Epidermal melanocyte (primary cell): ENCODE measurements around a stretch of chr19.

- RRBS, result no CpG with 5 or more reads among the region's 6 CpGs
These were observed 3.2 kb downstream of the DMAC2 start for GRCh38 chr19:41436351-41437015.

GRCh38 chr19:41457158-41457686, 14.3 kb downstream of the ERICH4 start:
- RRBS, result no CpG with 5 or more reads among the region's 3 CpGs

DNA sequence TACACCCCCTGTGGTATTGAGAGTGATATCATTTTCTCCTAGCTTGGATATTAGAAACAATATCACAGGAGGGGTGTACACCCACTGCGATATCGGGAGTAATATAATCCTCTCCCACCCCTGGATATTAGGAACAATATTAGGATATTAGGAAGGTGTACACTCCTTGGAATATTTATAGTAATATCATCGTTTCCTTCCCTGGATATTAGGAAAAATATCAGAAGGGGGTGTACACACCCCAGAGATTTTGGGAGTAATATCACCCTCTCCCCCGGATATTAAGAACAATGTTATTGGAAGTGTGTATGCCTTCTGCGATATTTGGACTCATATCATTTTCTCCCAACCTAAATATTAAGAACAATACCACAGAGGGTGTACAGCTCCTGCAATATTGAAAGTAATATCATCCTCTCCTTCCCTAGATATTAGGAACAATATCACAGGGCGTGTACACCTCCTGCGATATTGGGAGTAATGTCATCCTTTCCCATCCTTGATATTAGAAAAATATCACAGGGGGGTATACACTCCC, 24.6 kb downstream of the ERICH4 start:
- RRBS, result no CpG with 5 or more reads among the region's 7 CpGs

- RRBS, result no CpG with 5 or more reads among the region's 2 CpGs
These were observed 35.1 kb downstream of the ERICH4 start for GRCh38 chr19:41478110-41478309.

- RRBS, result no CpG with 5 or more reads among the region's 15 CpGs
These were observed 37.4 kb downstream of the ERICH4 start for GRCh38 chr19:41480203-41480831.

DNA sequence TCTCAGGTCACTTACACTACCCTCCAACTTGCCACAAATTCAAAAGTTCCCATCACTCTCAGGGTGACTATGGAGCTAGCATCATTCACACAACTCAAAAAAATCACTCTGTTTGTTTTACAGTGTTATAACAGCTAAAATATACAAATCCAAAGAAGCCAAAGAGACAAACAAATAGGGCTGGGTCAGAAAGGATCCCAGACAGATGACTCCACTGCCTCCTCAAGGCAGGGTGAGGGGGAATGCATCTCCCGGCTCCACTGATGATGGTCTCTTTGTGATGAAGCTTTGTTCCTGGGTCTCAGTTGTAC, 54.3 kb downstream of the ERICH4 start:
- RRBS, result no CpG with 5 or more reads among the region's 1 CpG

- RRBS, result 93% methylated on average over 1 of the region's 7 CpGs
These were observed 24.2 kb upstream of the CEACAM21 start for GRCh38 chr19:41551678-41552275.

DNA sequence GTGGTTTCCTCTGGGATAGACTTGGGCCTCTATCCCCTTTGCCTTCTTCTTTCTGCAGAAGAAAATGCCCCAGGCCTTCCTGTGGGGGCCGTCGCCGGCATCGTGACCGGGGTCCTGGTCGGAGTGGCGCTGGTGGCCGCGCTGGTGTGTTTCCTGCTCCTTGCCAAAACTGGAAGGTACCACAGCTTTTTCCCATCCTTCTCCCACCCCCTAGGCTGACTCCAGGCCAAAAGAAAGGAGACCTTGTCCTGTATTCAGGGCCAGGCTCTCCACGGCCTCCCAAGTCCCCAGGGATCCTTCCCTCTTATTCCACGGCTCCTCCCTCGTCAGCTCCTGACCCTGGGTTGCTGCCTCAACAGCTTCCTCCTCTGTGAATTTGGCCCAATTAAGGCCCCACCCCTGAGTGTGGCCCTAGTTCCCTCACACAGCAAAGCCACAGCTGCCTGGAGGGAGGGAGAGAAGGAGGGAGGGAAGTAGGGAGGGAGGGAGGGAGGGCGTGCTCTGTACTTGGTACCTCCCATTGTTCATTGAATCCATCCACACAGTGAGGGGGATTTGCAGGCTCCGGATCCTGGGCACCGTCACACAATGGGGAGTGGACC, 12.5 kb downstream of the CEACAM3 start:
- RRBS, result no CpG with 5 or more reads among the region's 15 CpGs

DNA sequence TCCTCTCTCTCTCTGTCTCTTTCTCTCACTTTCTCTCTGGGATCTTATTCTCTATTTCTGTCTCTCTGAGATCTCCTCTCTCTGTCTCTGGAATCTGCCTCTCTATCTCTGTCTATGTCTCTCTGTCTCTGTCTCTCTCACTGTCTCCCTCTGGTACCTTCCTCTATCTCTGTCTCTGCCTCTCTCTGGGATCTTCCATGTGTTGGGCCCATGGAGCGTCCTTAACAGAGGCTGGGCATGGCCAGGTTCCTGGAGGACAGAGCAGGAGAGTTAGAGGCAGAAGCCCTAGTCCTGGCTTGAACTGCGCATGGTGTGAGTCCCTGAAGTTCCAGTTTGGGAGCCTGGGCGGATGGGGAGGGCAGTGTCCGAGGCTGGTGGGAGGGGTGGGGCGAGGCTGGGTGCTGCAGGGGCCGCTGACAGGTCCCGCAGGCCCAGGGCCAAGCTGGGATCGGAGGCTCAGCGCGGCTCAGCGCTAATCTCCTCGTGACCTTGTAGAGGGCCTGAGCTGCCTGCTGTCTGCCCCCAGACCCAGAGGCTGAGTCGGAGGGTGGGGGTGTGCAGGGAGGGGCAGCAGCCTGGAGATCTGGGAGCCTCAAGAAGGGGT, 3.2 kb downstream of the ATP1A3 start:
- RRBS, result no CpG with 5 or more reads among the region's 13 CpGs

DNA sequence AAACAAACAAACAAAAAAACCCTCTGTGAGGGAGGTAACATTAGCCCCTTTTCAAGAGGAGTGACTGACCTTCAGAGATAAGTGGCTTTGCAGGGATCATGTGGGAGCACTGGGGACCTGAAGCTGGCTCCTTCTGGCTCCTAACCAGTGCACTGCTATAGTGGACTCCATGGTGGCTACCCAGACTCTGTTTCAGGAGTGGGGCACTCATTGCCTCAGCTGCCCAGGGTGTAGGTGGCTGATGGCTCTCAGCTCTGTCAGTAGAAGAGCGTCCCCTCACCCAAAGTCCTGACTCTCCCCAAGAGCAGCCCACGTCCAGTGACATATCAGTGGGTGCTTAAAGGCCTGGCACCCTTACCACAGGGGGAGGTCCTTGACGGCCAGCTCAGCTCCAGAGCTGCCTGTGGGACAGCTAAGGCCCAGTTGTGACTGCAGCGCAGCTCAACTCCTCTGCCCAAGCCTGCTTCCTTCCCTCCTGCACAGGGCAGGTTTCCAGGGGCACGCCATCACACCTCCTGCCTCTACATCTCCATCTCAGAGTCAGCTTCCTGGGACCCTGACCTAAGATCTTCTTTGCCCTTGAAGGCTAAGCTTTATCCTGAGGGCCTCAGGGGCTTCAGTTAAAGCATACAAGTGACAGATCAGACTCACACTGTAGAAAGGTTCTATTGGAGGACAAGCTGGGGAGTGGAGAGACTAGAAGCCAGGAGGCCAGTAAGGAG, 32.4 kb downstream of the GRIK5 start:
- RRBS, result no CpG with 5 or more reads among the region's 5 CpGs

DNA sequence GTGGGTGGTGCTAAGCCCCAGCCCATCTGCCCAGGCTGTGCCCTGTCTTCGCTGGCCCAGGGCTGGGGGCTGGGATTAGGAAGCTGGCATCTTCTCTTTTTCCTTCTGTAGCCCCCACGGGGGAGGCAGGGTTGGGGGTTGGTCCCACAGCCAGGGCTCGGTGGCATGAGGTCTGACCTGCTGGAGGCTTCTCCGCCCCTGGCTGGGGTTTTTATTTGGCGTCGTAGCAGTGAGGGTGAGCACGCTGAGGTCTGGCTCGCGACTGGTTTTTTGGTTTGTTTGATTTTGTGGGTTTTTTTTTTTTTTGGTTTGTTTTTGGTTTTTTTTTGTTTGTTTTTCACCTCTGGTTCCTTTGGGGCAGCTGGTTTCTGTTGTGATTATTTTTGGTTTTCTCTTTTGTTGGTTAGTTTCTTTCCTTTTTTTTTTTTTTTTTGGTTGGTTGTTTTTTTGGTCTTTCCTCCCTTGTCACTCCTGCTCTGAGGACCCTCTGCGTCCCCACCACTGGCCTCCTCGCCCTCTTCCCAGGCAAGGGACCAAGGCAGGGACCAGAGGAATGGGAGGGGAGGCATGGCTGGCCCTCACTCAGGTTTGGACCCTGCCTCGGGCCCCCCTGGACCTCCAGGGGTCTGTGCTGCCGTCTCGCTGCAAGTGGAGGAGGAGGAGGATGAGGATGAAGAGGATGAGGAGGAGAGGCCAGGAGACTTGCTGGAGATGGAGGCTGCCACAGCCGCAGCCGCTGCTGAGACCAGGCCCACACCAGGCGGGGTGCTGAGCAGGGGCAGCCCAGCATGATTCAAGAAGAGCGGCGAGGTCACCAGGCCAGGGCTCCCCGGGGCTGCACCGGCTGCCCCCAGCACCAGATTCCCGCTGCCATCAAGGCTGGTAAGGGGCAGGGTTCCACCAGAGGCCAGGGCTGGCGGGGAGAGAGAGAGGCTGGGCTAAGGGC, 15.0 kb downstream of the ZNF574 start:
- RRBS, result 89% methylated on average over 3 of the region's 23 CpGs

DNA sequence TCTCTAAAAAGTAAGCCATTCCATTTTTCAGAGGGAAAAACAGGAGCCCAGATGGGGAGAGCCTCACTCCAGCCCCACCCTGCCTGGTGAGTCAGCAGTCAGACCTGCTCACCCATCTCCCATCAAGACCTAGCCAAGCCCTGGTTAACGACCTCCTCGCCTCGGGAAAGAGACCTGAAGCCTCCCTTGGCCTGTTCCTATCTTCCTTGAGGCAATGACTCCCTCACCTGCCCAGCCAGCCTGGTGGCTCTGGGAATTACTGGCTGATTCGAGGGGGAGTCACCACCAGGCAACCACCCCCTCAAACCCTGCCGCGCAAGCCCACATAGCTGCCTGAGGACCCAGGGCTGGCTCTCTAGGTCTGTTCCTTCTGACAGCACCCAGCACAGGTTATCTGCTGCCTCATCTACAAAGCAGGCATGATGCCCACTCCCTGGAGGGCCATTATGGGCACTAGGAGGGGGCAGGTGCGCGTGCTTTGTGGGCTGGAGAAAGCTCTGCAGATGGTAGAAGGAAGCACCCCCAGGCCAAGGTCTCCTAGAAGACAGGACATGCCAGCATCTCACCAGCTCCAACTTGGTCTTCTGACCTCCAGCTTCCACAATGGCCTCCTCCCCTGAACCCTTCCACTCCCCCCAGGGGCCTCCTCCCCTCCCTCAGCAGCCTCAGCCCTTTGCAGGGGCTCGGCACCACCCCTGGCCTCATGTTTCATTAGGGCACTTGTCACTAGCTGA, 10.5 kb downstream of the DEDD2 start:
- RRBS, result no CpG with 5 or more reads among the region's 9 CpGs

DNA sequence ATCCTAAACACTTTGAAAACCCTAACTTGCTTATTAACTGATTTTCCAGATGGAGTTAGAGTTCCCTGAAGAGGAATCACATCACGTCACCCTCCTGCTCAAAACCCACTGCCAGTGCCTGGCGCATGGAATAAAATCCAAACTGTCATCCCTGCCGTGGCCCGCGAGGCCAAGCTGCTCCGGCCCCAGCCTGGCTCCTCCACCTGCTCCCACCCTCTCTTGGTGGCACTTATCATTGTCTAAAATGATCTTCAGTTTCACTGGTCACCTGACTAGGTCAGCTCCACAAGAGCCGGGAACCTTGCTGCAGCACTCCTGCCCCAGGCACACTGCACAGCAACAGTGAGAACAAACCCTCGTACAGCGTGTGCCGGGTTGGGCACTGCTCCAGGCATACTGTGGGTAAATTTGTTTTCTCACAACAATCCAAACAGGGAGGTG, 9.0 kb downstream of the DEDD2 start:
- RRBS, result 58% methylated on average over 4 of the region's 10 CpGs

- RRBS, result no CpG with 5 or more reads among the region's 6 CpGs
These were observed 1.7 kb downstream of the DEDD2 start for GRCh38 chr19:42215586-42216370.

- RRBS, result no CpG with 5 or more reads among the region's 6 CpGs
These were observed 4.5 kb upstream of the GSK3A start for GRCh38 chr19:42246720-42247431.

DNA sequence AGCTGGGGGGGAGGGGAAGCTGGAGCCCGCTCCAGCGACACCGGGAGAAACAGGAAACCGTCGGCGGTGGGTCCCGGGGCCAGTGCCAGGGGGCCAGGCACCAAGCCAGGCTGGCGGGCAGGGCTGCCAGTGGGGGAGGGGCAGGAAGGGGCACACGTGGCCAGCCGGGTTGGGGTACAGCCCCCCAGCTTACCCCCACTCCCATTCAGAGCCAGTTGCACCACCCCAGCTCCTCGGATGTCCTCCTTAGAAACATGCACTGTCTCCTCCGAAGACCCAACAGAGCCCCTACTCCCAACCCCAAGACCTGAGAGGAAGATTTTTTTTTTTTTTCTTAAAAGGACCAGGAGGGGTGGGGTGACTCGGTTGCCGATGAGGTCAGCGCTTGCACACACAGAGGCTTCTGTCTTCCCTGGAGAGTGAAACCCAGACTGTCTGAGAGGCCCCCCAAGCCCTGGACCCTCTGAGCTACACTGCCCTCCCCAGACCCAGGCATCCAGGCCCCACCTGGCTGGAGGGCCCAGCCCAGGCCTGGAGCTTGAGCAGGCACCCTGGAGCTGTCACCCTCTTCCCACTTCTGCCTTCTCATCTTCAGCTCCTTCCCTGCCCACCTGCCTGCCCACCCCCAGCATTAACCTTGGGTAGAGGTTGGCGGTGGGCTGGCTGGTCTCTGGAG, 4.0 kb downstream of the ERF start:
- RRBS, result 13% methylated on average over 3 of the region's 16 CpGs

- RRBS, result no CpG with 5 or more reads among the region's 5 CpGs
These were observed 2.4 kb downstream of the ERF start for GRCh38 chr19:42252589-42252773.

GRCh38 chr19:42252774-42252954, 2.3 kb downstream of the ERF start:
- RRBS, result no CpG with 5 or more reads among the region's 6 CpGs

DNA sequence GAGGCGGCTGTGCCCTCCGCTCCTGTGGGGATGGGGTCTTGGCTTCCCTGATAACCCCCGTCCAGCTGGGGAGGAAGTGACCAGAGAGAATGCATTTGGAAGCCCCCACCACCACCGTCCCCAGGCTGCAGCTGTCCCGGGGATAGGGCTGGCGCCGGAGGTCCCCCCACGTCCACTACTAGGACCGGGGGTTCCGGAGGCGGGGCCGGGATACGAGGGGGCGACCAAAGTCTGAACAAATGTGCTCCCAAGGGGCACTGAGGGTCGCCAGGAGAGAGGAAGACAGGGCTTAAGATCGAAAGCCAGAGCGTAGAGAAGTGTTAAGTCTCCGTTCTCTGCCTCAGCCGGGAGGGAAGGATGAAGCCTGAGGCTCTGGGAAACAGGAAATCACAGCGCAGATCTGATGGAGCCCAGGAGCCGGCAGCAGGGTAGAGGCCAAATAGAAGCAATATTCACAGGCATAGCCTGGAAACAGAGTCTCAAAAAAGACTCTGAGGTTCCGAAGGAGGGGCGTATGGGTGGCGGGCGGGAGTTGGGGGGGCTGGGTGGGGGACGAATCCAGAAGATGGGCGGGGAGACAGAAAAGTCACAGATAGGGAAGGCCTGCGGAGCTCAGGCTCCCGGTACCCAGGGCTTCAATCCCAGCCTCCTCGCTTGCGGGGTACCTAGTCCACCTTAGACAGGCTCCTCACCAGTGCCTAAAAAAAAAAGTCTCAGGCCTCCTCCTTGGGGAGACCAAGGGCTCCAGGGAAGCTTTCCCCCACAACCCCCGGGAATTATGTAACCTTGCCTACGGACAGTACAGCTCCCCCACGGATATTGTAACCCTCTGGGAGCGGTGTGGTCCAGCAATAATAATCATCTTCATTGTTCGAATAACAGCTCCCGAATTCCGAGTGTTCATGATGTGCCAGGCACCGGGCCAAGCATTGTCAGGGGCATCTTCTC, 1.1 kb upstream of the ERF start:
- RRBS, result 5% methylated on average over 8 of the region's 39 CpGs

- RRBS, result no CpG with 5 or more reads among the region's 23 CpGs
These were observed 1.6 kb downstream of the CIC start for GRCh38 chr19:42270229-42271385.